ENCODE measurements around the gene LRRTM3.

- PRO-cap, result no peak
- RAMPAGE, long total RNA, 2 experiments, result no peak in any of the 2 experiments
Observed at GRCh38 chr10:62239870-62240338, 28.7 kb downstream of the RTKN2 start.

GRCh38 chr10:62620641-62620967 lies 183.9 kb upstream of the ADO start:
- PRO-cap, result no peak
- RAMPAGE, long total RNA, 2 experiments, result no peak in any of the 2 experiments

DNA sequence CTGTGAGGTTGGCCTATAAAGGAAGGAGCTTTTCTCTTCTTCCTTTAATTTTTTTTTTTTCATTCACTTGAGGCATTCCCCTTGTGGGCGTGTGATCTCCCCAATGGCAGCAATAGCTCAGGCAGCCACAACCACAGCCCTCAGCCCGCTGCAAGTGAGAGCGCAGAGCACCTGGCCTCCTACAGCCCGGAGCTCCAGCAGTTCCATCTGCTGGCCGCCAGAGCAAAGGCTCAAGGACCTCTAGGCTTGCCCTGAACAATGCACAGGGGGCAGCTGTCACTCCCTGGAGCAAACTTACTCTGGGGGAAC lies 123.1 kb upstream of the ADO start:
- PRO-cap, result no peak
- RAMPAGE, long total RNA, 2 experiments, result no peak in any of the 2 experiments

- PRO-cap, result no peak
- RAMPAGE, long total RNA, 2 experiments, result no peak in any of the 2 experiments
Observed at GRCh38 chr10:62814803-62815607, 1.2 kb downstream of the EGR2 start.

DNA sequence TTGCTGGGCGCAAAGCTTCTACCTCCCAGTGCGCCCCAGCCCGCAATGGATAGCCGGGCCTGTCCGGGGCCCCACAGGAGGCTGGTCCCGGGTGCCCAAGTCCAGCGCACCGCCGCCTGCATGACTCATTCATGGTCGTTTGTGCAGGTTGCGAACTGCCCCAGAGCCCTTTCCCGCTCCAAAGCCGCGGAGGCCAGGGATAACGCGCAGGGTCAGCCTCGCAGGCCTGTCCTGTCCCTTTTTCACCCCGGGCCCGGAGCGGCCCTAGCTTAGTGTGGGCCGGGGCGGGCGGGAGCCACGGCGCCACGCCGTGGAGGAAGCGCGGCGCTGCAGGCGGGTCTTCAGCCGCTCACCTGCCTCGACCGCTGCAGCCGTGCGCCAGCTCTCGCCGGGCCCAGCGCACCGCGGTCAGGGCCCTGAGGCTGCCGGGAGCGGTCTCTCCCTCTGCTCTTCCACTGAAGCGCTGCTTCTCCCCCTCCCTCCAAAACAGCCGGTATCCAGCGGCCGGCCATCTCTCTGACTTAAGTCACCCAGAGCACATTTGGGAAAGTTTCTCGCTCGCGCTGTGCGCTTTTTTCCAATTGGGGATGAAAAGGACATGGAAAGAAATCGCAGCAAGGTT lies 1.8 kb upstream of the EGR2 start:
- PRO-cap, result bidirectional peak, plus-strand start at position 128 of the sequence, minus-strand start at position 47 of the sequence; unidirectional peak, minus-strand start at position 266 of the sequence
- RAMPAGE, long total RNA, 2 experiments, result no peak in any of the 2 experiments

DNA sequence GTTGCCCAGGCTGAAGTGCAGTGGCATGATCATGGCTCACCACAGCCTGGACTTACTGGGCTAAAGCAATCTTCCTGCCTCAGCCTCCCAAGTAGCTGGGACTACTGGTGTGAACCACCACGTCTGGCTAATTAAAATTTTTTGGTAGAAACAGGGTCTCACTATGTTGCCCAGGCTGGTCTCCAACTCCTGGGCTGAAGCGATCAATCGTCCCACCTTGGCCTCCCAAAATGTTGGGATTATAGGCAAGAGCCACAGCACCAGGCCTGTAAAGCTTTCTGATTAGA lies 54.3 kb downstream of the NRBF2 start:
- PRO-cap, result no peak
- RAMPAGE, long total RNA, 2 experiments, result no peak in any of the 2 experiments

GRCh38 chr10:63464528-63464774 lies 1.3 kb downstream of the JMJD1C start:
- PRO-cap, result no peak
- RAMPAGE, long total RNA, 2 experiments, result no peak in any of the 2 experiments

DNA sequence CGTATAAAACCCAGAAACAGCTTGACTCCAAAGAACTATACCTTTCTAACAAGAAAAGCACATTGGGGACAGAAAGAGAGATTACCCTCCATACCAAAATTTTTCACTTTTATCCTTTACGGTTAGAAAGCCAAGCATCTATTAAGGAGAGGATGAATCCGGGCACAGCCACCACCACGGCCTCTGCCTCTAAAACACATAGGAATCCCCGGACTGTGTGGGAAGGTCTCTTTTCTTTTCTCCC lies 1.1 kb downstream of the JMJD1C start:
- PRO-cap, result unidirectional peak, plus-strand start at position 199 of the sequence
- RAMPAGE, long total RNA, 2 experiments, result no peak in any of the 2 experiments

- PRO-cap, result no peak
- RAMPAGE, long total RNA, 2 experiments, result no peak in any of the 2 experiments
Observed at GRCh38 chr10:63496528-63497011, 24.6 kb upstream of the REEP3 start.

DNA sequence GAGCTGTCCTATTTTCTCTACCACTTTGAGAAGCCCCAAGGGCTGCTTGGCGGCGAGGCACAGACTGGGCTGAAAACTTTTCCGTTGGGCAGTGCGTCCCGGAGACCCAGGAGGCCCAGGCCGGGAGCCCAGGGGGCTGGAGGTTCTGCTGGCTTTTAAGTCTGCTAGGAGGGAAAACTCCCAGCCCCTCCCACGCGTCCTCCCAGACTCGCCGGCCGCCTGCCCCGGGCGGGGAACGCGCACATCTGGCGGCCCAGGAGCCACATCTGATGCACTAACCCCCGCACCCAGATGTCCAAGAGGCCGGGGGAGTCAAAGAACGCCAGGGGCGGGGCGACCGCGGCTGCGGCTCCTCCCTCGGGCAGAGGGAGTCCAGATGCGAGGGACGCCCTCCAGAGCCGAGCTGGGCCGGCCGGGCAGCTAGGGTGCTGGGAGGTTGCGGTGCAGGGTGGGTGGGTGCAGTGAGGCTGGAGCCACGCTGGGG lies 108.8 kb downstream of the REEP3 start:
- PRO-cap, result bidirectional peak, plus-strand start at position 395 of the sequence, minus-strand start at position 293 of the sequence
- RAMPAGE, long total RNA, 2 experiments, result no peak in any of the 2 experiments

GRCh38 chr10:63644904-63645161 lies 123.6 kb downstream of the REEP3 start:
- PRO-cap, result no peak
- RAMPAGE, long total RNA, 2 experiments, result no peak in any of the 2 experiments

DNA sequence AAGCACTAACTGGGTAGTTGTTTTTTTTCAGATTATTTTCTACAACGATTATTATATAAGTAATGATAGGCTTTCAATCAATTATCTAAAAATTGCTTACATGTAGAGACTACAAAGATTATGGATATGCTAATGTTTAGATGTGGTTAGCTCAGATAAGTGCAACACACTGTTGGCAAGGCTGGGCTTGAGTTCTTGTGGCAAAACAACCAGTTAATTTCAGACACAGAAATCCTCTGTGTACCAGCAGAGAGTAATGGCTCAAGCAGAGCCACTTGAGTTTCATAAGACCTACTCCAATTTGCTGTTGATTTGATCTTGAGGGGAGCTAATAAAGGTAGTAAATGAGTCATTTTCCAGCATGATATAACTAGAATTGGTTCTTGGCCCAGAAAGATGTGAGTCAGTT lies 185.9 kb downstream of the REEP3 start:
- PRO-cap, result bidirectional peak, plus-strand start outside the sequence, minus-strand start at position 303 of the sequence
- RAMPAGE, long total RNA, 2 experiments, result no peak in any of the 2 experiments

DNA sequence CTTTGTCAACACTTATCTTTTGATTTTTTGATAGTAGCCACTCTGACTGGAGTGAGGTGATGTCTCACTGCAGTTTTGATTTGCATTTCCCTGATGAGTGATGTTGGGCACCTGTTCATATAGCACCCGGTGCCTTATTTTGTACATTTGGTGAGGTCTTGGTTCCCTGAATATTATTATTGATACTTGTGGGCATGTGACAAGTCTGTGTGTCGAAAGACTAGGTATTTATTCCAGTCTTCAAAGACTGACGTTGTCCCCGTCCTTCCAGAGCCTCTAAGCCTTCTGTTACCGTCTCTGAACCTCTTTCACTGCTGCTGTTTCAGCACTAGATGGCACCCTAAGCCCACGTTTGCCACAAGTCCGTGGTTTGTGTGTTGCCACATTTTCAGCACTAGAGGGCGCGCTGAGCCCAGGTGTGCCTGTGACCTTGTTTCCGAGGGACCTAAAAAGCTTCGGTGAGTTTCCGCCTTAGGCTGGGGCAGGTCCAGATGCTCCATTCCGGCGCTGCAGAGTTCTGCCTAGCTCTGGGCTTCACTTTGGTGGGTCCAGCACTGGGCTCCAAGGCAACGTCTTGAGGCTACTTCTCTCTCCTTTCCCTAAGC lies 519.9 kb downstream of the REEP3 start:
- PRO-cap, result no peak
- RAMPAGE, long total RNA, 2 experiments, result no peak in any of the 2 experiments

DNA sequence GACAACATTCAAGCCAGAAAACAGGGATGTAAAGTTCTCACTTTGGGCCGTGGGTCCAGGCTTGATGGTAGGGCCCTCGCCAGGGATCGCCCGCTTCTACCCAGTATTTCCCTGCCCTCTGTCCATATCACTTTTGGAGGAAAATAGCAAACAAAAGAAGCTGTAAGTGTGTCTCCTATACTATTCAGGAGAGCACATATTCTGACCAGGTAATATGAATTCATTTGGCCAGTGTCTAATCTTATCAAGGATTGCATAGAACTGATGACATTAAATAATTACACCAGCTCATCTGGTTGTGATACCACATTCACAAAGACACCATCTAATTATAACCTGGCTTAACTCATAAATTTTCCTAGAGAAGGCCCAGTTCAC lies 704.9 kb upstream of the LRRTM3 start:
- PRO-cap, result no peak
- RAMPAGE, long total RNA, 2 experiments, result no peak in any of the 2 experiments

DNA sequence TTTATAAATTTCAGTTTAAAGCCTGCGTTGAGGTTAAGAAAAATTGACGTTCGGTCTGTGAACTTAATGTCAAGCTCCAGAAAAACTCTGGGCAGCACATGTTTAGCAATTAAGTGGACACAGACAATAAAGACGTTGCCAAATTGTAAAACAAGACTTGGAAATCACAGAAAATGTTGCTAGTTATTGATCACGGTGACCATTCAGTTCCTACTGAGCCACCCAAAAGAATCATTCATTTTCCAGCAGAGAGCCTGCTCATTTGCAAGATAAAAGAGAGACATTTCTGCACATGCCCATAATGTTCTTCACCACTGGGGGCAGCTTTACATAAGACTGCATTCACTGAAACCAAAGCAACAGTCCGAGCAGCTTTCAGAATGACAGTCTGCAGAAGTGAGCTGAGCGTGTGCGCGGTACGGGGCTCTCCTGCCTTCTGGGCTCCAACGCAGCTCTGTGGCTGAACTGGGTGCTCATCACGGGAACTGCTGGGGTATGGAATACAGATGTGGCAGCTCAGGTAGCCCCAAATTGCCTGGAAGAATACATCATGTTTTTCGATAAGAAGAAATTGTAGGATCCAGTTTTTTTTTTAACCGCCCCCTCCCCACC lies at the start of gene LRRTM3:
Gene LRRTM3, plus strand, starts transcription at position 359 of the 612 bp plus-strand sequence.
- PRO-cap, result no peak
- RAMPAGE, long total RNA, 2 experiments, result no peak in any of the 2 experiments

GRCh38 chr10:67888869-67889644 lies 4.6 kb downstream of the SIRT1 start:
- PRO-cap, result no peak
- RAMPAGE, long total RNA, 2 experiments, result no peak in any of the 2 experiments

- PRO-cap, result no peak
- RAMPAGE, long total RNA, 2 experiments, result no peak in any of the 2 experiments
Observed at GRCh38 chr10:67964370-67965073, 80.1 kb downstream of the SIRT1 start.

GRCh38 chr10:68060834-68061394 lies 14.2 kb downstream of the HERC4 start:
- PRO-cap, result no peak
- RAMPAGE, long total RNA, 2 experiments, result no peak in any of the 2 experiments

DNA sequence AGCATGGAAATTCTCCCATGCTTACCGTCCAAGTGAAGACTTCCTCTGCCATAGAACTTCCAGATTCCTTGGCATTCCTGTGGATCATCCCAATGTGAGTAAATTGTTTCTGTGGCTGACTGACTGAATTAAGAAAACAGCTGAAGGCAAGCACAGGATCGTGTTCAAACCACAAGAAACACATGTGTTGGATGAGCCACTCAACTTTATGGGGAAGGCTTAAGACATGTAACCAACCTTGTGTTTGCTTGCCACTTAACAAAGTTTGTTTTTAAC lies 2.6 kb upstream of the MYPN start:
- PRO-cap, result no peak
- RAMPAGE, long total RNA, 2 experiments, result no peak in any of the 2 experiments

DNA sequence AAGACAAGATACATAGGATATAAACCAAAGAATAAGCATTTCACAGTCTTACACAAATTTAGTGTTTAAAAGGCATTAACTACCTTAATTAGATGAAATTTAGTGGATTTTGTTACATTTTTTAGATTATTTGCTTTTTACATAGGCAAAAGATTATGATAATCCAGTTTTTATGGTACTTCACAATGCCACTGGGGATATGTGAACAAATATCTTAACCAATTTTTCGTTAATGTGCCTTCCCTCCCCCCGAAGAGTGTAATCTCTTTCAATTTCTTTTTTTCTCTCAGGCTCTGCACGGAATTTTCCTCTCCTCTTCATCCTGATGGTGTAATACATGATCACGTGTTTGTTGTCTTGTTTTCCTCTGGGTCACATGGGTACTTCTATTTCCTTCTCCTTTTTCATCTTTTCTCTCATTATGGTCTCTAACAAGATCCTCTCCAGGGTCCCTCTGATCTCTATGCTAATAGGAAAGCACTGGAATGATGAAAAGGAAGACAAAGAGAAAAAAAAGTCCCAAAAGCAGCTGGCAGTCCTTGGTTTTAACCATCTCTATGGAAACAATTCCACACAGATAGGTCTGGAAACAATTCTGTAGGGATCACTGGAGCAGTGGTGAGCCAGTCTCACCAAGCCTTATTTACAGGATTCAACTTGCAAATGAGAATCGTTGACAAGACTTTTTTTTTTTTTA lies 3.6 kb upstream of the HNRNPH3 start:
- PRO-cap, result bidirectional peak, plus-strand start at position 419 of the sequence, minus-strand start at position 257 of the sequence
- RAMPAGE, long total RNA, 2 experiments, result no peak in any of the 2 experiments